SJSA1 (cell line): ENCODE data around the gene NAA30.

DNA sequence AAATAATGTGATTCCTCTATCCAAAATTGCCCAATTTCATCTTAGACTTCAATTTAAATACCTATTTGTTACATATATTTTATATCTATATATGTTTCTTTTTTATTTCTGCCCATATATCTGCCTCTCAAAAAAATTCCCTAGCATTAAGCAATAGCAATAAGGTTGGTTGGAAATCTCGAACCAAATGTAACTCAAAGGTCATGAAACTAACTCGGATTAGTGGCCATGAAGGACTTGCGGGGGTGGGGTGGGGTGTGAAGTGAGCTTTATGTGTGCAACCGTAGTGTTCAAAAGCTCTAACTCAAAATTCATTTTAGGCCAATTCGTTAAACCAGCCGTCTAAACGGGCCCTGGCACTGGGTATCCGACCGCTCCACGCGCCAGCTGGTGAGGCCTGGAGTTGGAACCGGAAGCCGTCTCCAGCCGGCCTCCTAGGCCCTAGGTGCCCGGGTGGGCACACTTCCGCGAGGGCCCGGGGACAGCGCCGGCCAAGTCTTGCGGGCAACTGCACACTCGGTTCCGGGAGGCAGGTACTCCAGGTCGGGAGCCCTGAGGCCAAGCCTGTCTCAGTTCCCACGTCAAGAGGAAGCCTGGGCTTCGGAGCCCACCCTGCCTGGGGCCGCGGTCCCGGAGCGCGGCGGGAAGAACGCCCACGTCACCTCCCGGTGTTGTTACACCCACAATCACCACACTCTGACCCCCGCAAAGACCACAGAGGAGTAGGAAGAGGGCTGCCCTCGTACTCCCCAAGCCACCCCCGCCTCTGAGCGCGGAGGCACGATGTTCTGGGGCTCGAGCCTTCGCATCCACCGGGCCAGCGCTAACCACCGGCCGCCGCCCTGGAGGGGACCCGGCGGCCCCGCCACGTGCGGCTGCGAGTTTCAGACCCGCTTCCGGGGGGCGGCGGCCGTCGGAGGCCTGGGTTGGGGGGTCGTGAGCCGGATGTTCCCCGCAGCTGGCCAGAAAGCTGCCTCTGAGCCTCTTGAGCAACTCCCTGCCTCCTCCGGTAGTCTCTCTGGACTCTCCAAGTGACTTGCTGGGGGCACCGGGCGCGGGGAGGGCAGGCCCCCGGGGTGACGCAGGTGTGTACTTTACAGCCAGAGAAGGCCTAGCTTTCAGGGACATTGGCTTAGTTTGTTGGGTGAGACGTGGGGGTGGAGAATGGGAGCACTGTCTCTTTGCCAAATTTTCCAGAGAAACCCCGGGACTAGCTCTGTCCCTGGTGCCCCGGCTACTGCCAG is 16.0 kb downstream of the OTX2 start:
- RAMPAGE, long total RNA: no peak

GRCh38 chr14:57389400-57390128 is 822 bp upstream of the NAA30 start:
- RAMPAGE, long total RNA: no peak

DNA sequence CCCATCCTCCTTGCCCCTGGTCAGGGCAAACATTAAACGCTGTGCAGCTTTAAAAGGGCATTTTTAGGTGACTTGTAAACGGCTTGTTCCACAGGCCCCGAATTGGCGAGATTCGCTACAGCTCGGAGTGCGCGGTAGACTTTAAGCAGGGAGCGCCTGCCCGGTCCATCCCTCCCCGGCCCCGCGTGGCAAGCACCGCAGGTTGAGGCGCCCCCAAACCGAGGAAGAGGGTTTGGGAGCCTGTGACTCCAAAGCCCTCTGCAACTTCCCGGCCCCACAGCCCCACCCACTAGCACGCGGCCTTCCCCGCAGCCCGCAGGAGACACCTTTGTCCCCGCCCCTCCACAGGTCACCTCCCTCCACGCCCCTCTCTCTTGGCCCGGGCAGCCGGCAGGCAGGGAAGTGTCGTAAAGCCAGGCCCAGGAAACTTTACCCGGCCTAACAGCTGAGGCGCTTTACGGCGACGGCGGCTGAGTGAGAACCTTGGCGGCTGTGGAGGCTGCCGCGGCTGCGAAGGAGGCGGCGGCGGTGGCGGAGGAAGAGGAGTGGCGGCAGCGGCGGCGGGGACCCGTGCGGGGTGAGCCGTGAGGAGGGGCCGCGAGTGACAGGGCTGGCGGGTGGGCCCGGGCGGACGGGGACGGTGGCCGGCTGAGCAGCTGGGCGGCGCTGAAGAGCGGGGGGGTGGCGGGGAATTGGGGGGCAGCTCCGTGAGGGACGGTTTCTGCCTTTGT is at the start of gene NAA30:
TSS of gene NAA30 (plus strand) at position 458 of the 731 bp plus-strand sequence.
- RAMPAGE, long total RNA: no peak

DNA sequence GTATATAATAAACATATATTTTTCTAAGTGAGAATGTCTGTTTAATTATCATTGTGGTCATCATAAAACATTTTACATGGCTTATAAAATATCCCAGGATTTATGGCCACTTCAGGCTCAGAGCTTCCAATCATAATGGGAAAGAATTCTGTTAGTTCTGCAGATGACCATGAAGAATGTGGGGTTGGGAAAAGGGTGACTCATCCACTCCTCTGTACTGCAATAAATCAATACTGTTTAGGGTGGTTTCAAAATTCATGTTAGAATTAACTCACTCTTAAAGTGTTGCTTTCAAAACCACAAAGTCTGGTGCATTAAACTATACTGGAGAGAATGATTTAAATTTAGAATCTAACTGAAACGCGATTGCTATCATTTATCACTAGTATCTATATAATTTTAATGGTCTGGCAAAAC is 867 bp downstream of the CCDC198 start:
- RAMPAGE, long total RNA: no peak

DNA sequence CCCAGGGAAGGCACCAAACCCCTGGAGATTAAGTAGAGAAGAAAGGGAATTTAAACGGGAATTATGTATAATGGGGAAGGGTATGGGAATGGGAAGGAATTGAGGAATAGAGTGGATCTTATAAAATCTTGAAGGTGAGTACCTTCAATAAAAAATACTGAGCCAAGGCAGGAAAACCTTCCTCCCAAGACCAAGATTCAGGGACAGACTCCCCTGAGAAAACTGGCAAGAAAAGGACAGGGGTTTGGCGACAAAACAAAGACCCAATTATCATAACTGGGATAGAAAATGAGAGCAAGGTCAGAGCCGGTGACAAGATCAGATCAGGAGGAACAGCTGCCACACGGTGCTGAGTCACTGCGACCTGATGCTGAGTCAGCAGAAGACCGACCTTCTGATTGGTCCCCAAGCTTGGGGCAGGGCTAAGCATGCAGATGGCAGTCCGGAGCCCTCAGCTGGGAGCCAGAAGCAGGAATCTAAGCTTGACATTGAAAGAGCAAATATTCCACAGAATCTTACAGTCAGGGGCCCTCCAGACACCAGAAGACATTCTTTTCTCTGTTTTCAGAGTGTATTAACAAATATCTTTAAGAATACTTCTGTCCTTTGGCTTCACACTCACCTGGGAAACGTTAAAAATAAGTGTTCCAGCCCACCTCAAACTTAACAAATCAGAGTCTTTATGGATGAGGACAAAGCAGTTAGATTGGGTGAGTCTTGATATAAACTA is 19.1 kb upstream of the ARMH4 start:
- RAMPAGE, long total RNA: no peak

DNA sequence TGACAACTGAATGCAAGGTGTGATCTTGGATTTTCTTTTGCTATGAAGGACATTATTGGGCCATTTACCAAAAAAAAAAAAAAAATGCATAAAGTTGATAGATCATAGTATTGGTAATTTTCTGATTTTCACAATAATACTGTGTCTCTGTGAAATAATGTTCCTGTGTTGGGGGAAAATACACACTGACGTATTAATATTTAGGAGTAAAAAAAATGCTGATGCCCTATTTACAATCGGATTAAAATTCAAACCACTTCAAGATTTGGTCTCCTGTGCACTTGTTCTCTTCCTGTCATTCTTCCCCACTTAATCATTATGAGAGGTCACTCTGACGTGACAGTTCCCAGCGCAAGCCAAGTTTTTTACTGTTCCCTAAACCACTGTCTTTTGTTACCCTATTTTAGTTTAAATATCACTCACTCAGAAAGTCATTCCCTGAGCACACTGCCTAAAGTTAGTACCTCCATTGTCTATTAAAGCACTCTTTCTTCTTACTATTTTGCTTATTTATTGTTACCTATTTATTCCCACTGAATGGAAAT is 907 bp upstream of the PSMA3 start:
- RAMPAGE, long total RNA: no peak

DNA sequence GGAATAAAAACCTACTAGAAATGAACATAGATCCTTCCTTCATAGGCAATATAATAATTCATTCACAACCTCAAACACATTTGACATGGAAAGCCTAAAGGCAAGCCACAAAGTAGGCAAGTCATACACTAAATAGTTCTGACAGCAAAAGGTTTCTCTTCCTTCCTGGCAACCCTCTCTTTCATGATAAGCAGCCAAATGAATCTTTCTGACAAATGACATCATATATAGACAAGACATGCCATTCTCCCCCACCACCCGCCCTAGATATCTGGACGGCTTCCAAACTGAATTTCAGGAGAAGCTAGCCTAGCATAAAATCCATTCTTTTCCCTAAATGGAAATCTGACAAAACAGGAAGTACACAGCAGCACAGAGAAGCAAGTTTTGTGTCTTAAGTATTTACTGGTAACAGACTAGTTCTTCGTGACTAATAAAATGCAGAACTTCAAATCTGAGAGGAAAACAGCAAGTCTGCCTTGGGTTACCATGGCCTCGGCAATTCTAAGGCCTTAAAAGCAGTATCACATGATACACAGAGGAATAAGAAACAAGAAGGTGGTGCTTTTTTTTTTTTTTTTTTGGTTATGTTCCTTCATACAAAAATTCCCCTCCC is 17.1 kb upstream of the ARID4A start:
- RAMPAGE, long total RNA: no peak

DNA sequence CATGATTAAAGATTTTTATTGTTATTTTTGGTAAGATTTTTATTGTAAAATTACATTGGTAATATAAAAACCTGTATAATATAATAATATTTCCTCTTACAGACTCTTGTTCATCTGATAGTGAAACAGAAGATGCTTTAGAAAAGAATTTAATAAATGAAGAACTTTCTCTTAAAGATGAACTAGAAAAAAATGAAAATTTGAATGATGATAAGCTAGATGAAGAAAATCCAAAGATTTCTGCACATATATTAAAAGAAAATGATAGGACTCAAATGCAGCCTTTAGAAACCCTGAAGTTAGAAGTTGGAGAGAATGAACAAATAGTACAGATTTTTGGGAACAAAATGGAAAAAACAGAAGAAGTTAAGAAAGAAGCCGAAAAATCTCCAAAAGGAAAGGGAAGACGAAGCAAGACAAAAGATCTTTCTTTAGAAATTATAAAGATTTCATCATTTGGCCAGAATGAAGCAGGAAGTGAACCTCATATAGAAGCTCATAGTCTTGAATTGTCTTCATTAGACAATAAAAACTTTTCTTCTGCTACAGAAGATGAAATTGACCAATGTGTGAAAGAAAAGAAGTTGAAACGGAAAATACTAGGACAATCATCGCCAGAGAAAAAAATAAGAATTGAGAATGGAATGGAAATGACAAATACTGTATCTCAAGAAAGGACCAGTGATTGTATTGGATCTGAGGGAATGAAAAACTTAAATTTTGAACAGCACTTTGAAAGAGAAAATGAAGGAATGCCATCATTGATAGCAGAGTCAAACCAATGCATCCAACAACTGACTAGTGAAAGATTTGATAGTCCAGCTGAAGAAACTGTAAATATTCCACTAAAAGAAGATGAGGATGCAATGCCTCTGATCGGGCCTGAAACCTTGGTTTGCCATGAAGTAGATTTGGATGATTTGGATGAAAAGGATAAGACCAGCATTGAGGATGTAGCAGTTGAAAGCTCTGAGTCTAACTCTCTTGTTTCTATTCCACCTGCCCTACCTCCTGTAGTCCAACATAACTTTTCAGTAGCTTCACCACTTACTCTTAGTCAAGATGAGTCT is 31.3 kb upstream of the TOMM20L start:
- RAMPAGE, long total RNA: no peak

DNA sequence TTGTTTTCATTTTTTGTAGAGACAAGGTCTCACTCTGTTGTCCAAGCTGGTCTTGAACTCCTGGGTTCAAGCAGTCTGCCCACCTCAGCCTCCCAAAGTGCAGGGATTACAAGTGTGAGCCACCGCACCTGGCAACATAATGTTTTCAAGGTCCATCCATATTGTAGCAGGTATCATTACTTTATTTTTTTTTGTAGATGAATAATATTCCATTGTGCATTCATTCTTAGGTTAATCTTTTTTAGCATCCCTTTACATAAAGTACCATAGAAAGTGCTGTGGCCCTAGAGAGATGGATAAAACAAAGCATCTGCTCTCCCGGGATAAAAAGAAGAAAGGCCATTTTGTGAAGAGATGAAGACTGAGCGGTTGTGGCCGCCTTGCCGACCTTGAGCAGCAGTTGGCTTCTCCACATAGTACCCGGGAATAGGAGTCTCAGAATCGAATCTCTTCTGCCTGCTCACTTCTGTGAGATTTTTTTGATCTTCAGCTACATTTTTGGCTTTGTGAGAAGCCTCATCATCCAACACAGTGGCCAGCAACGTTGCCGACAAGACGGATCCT is 93.3 kb downstream of the KIAA0586 start:
- RAMPAGE, long total RNA: no peak

DNA sequence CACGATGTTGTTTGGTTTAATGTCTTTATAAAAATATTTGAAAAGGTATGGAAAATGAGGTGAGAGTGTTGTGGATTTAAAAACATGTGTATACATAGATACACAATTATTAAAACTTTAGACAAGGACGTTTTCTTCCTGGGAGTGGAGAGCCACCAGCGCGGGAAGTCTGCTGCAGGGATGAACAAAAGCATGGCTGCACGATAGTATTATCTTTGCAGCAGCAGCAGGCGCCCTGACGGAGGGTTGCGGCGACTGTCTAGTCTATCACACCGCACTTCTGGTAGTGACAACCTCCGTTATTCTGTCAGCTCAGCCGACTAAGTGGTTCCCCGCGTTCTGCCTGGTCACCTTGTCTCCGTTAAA is 802 bp upstream of the DAAM1 start:
- RAMPAGE, long total RNA: no peak

GRCh38 chr14:59189811-59190361 is 1.4 kb downstream of the DAAM1 start:
- RAMPAGE, long total RNA: no peak

- RAMPAGE, long total RNA: no peak
These were observed 107.3 kb downstream of the GPR135 start for GRCh38 chr14:59357876-59358379.

DNA sequence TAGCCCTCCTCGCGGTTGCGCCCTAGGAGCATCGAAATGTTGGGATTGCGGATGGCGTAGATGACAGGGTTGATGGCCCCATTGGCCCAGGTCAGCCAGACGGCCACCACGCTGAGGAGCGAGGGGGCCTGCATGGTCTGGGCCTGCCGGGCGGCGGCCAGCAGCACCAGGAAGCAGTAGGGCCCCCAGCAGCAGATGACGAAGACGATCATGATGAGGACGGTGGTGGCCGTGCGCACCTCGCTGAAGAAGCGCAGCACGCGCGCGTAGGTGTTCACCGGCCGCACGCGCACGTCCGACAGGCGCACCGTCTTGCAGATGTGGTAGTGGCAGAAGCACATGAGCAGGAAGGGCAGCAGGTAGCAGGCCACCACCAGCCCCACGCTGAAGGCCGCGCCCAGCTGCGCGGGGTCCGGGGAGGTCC is 1.2 kb downstream of the GPR135 start:
- RAMPAGE, long total RNA: no peak

- RAMPAGE, long total RNA: no peak
These were observed 903 bp downstream of the GPR135 start for GRCh38 chr14:59464434-59464519.

DNA sequence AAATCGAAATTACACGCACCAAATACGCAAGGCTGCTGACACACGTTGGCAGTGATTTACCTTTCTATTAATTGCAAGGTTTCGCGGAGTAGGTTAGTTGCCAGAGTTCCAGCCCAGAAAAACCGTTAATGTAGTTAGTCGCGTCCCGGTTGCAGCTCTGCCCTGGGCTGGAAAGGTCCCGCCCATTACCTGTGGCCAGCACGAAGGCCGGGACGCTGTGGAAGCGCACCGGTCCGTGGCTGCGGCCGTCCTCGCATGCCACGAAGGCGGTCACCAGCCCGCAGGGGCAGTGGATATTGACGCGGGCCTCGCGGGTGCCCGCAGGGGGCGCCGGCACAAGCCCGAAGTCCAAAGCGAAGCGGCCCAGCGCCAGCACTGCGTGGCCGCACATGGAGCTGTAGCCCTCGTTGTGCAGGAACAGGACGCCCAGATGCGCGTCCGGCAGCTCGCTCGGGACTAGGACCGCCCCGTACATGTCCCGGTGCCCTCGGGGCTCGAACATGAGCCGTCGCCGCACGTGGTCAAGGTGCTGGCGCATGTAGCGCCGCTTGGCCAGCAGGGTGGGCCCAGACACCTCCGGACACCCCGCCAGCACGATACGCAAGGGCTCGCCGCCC is 480 bp downstream of the L3HYPDH start:
- RAMPAGE, long total RNA: no peak

GRCh38 chr14:60003031-60003608 is 88.6 kb upstream of the PCNX4 start:
- RAMPAGE, long total RNA: no peak

- RAMPAGE, long total RNA: no peak
These were observed 3.7 kb downstream of the DHRS7 start for GRCh38 chr14:60161338-60162082.

- RAMPAGE, long total RNA: no peak
These were observed 29.7 kb upstream of the DHRS7 start for GRCh38 chr14:60194844-60195296.

DNA sequence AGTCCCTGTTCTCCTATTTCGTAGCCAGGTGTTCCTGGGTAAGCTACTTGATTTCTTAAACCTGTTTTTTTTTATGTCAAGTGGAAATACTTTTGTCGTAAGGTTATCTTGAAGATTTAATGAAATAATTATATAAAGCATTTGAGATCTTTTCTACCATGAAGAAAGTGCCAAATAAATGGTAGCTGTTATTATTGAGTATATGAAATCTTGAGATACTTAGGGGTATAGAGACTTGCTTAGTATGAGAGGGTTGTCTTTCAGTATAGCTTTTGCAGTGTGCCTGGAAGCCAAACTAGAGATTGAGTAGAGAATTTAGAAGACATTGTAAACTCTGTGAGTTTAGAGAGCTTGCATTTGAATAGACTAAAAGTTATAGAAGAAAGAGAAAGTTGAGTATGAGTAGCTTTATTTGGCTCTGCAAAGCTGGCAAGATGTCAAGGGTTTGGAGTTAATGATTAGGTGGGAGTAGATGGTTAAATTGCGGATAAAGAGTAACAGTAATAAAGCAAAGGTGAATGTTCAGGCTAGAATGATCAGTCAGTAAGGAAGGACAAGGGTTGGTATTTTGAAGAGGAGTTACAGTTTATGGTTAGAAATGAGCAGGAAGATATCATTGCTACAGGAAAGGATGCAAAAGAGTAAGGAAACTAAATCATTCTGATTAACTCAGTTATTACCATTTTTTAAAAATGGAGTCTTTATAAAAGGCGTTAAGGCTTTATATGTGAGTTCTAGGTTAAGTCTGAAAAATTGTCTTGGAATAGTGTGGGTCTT is 5.1 kb downstream of the PPM1A start:
- RAMPAGE, long total RNA: no peak

- RAMPAGE, long total RNA: no peak
These were observed 43.5 kb downstream of the PPM1A start for GRCh38 chr14:60292200-60293318.